AG04449 (cell line): ENCODE data around the gene C6orf120.

GRCh38 chr6:168270761-168271401 is 48.7 kb downstream of the DACT2 start:
- RRBS: no CpG with 5 or more reads among the region's 17 CpGs

GRCh38 chr6:168273730-168274825 is 45.5 kb downstream of the DACT2 start:
- RRBS: 19% methylated on average over 3 of the region's 27 CpGs

- RRBS: no CpG with 5 or more reads among the region's 10 CpGs
These were observed 4.0 kb downstream of the DACT2 start for GRCh38 chr6:168315430-168316219.

GRCh38 chr6:168537396-168537717 is 96.4 kb downstream of the SMOC2 start:
- RRBS: no CpG with 5 or more reads among the region's 7 CpGs

- RRBS: 14% methylated on average over 2 of the region's 18 CpGs
These were observed 226.1 kb downstream of the SMOC2 start for GRCh38 chr6:168666903-168667752.

DNA sequence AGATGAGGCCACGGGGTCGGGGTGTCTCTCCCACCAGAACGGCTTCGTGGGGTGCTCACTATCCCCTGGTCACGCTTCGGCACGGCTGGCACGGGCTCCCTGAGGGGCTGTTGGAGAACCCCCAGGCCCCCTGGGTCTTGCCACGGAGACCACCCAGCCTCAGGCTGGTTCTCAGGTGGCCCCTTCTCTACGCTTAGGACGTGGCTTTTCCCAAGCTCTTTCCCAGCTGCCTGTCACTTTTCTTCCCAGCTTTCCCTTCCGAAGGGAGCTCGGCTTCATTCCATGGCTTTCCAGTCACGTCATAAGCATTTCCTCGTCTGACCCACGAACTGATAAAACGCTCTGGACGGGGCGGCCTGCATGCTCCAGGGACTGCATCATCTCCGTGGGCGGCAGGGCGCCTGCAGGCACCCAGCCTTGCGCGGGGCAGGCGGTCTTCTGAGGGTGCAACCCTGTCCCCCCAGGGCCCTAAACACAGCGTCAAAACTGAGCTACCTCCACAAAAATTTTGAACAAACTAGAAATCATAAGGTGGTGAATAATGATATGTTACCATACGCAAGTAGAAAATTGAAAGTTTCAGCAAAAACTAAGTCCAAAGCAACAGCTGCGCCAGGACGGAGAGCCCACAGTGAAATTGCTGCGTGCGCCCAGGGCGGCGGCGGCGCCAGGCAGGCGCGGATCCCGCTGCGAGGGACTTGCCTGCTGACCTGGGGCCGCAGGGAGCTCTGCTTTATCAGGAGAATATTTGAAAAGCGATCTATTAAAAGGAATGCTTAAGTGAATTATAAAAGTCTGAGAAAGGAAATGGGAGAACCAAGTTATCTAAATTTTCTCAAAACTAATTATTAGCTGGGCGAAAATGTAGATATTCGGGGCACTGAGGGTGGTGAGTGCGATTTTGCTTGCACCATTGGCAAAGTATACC is 85.6 kb downstream of the THBS2 start:
- RRBS: no CpG with 5 or more reads among the region's 44 CpGs

DNA sequence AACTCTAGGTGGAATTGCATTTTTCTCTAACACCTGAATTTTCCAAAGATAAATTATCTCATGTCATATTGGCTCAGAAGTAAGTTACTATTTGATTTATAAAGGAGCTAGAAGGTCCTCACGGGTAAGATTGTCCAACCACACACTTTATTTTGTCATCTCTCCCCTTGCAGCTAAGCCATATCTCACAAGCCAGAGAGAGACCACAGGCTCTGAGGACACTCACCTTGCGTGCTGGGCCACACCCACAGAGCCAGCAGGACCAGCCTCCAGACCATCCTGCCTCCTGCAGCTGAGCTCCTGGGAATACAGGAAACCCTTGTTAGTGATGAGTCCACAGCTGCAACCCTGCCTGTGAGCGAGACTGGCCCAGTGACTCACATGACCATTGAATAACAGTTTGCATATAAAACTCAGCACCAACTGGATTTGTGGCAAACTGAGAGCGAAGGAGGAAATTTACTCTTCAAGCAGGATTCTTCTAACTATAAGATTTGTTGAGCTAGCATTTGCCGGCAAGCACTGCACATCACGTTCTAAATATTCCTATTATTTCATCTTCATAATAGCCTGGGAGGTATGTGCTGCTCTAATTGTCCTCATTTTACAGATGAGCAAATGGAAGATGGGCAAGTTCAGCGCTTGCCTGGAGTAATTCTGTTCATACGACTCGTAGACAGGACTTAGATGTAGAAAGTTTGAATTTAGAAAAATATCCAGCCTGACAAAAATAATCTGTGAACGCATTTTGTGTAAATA is 3.0 kb downstream of the THBS2 start:
- RRBS: no CpG with 5 or more reads among the region's 10 CpGs

DNA sequence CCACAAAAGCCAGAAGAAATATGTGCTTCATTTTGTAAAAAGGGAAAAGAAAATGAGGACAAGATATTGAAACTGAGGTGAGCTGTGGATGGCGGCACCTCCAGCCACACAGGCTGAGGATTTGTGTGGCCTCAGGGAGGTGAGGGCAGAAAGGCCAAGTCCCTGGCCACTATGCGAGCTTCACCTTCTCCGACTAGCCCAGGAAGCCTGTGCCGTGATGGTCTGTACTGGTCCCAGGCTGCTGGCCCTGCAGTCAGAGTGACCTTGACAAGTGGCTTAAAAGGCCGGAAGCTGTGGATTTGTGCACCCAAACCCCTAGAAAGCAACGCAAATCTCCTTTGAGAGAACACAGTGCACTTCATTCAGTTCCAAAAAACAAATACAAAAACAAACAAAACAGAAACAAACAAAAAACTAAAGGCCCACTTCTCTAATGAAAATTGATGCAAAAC is 48.1 kb downstream of the WDR27 start:
- RRBS: no CpG with 5 or more reads among the region's 6 CpGs

DNA sequence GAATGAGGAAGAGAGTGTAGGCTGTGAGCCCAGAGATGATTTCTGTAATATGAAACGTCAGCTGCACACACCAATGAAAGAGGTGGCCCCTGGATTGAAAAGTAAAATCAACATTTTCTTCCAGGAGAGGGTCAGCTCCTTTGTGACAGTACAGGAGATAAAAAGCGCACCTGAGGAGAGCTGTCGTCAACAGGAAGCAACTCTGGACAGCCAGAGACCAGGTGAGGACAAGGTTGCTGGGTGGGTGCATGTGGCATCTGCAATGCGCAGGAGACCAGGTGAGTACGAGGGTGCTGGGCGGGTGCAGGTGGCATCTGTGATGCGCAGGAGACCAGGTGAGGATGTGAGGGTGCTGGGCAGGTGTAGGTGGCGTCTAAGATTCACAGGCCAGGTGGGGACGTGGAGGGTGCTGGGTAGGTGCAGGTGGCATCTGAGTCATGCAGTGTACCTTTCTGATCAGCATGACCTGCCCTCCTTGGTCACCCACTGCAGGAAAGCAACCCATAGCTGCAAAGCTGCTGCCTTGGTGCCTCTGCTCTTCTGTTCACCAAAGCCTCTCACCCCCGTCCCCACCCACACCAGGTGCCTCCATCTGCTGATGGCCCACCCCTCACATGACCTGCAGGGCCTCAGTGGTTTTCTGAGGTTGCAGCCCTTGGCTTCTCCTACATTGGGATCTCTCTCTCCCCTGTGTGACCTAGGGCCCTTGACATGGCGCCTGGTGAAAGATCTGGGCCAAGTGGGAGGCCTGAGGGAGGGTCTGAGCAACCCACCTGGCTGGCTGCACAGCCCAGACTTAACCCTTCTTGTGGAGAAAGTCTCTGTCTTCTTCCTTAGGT is 38.2 kb downstream of the WDR27 start:
- RRBS: no CpG with 5 or more reads among the region's 11 CpGs

DNA sequence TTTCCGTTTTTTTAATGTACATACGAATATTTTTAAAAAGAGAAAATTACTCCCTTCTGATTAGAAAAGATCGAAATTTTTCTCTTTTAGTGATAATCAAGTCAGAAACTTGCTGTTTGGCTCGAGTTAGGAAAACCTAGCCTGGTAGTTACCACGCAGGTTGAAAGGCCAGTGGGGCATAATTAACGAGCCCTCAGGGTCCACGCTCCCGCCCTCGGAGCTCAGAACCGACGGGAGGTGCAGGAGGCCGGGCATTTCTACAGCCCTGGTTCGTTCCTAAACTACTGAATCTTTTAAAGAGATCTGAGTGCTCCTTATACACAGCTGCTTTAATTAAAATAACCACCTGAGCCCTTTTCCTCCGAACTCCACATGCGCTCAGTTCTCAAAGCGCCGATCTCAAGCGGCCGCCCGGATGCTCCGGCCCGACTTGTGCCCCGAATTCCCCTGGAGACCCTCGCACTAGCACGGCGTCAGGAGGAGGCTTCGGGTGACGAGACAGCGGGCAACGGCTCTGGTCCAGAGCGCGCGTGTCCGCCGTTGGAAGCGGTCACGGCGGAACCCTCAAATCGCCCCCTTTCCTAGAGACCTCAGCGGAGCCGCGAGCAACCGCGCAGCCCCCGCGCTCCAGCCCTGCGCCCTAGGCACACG is 499 bp downstream of the WDR27 start:
- RRBS: no CpG with 5 or more reads among the region's 48 CpGs

DNA sequence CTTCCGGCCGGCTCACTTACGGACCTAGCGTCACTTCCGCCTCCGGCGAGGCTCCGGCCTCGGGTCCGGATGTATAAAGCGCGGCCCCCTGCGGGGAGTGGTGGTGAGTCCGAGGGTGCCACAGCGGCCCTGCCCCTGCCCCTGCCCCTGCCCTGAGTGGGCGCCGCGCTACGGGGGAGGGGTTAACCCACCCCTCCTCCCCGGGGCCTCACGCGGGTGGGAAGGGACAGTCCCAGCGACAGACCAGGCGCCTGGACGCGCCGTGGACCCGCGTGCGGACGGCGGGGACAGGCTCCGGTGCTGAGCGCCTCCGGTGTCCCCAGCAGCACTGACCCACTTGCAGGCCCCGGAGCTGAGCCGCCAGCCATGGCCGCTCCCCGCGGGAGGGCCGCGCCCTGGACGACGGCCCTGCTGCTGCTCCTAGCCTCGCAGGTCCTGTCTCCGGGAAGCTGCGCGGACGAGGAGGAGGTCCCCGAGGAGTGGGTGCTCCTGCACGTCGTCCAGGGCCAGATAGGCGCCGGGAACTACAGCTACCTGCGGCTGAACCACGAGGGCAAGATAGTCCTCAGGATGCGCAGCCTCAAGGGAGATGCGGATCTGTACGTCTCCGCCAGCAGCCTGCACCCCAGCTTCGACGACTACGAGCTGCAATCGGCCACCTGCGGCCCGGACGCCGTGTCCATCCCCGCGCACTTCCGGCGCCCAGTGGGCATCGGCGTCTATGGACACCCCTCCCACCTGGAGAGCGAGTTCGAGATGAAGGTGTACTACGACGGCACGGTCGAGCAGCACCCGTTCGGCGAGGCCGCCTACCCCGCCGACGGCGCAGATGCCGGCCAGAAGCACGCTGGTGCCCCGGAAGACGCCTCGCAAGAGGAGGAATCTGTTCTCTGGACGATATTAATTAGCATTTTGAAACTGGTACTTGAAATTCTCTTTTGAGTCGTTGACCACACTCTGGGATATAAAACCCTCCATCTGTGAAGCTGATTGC is at the start of gene C6orf120:
C6orf120 (plus strand) TSS at position 33 of the 994 bp plus-strand sequence.
- RRBS: 2% methylated on average over 25 of the region's 95 CpGs

- RRBS: no CpG with 5 or more reads among the region's 3 CpGs
These were observed 7.2 kb downstream of the C6orf120 start for GRCh38 chr6:169708797-169709833.

- RRBS: no CpG with 5 or more reads among the region's 12 CpGs
These were observed 9.8 kb downstream of the PHF10 start for GRCh38 chr6:169714099-169715201.

DNA sequence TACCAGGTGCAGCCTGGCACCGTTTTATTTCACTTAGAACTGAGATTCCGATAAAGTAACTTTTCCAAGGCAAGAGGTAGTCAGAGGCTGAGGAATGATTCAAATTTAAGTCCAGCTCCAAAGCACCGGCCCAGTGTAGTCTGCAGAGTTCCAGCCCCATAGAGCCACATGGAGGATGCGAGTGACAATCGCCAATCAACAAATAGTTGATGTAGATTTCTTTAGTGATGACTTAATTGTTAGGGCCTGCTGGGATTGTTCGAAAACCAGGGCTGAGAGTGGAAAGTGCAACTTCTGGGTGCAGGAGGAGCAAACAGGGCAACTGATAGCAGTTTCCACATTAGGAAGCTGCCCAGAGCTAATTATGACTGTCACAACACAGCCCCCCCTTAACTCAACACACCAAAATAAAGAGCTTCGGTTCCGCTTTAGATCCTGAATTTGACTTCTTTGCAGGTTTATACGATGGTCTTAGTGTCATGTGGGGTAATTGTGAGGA is 927 bp downstream of the ERMARD start:
- RRBS: no CpG with 5 or more reads among the region's 9 CpGs

DNA sequence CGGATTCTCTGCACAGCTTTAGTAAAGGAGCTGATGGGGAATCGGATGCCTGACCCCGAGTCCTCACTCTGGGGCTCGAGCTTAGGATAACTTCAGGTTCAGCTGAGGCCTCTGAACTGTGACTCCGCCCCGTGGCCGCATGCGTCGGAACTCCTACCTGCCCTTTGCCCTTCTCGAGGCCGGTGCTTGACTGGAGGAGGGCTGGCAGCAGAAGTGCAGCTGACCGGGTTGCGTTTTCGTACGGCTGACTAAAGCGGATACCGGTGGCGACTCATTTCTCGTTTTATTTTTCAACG is 38.4 kb downstream of the ERMARD start:
- RRBS: 1% methylated on average over 6 of the region's 20 CpGs

GRCh38 chr6:169800698-169801108 is 49.3 kb downstream of the ERMARD start:
- RRBS: no CpG with 5 or more reads among the region's 6 CpGs

- RRBS: no CpG with 5 or more reads among the region's 22 CpGs
These were observed 59.1 kb downstream of the ERMARD start for GRCh38 chr6:169810129-169811271.

GRCh38 chr6:169934335-169934898 is 183.0 kb downstream of the ERMARD start:
- RRBS: no CpG with 5 or more reads among the region's 30 CpGs

DNA sequence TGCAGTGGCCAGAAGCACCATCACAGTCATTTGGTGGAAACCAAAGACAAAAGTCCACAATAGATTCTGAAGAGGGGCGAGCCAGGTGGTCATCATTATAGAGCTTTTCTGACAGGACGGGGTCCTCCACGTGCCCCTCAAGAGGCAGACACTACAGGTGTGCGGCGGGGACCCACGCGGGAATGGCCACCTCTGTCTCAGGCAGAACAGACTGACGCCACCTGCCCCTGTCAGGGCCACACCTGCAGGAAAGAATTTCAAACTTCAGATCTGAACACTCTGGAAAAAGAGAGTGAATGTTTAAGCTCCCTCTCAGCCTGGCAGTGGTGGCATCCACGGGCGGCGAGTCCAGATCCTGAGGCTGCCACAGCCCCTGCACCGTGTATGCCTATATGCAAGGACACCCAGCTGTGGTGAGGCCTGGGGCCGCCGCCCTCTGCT is 234.7 kb downstream of the ERMARD start:
- RRBS: no CpG with 5 or more reads among the region's 14 CpGs

- RRBS: 32% methylated on average over 4 of the region's 36 CpGs
These were observed 241.1 kb downstream of the DLL1 start for GRCh38 chr6:170049543-170050368.